Brain (tissue), 1 donor: ENCODE measurements around the gene PAQR5.

- RRBS, result 3% methylated on average over 11 of the region's 48 CpGs
Measured at GRCh38 chr15:69073935-69074845, 59.7 kb downstream of the NOX5 start.

GRCh38 chr15:69298655-69299686 is at the start of gene PAQR5:
Gene PAQR5, plus strand, starts transcription at chr15:69298912.
- RRBS, result 2% methylated on average over 49 of the region's 84 CpGs

- RRBS, result no CpG with 5 or more reads among the region's 6 CpGs
Measured at GRCh38 chr15:69304028-69304721, 5.5 kb downstream of the PAQR5 start.

- RRBS, result no CpG with 5 or more reads among the region's 20 CpGs
Measured at GRCh38 chr15:69305308-69306213, 6.8 kb downstream of the PAQR5 start.

DNA sequence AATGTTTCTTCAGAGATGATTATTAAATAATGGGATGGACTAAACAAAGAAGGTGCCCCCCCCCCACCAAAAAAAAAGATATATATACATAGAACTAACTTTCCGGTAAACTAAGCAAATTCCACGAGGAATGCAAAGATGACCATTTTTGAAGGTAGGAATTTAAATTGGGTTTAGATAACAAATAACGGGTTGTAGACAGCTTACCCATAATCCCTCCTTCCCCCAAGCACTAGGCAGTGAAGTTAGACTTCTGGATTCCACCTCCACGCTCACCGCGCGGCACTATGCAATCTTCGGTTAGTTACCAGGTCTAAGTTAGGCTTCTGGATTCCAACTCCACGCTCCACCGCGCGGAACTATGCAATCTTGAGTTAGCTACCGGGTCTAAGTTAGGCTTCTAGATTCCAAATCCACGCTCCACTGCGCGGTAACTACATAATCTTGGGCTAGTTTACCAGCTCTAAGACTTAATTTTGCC is 805 bp upstream of the RPLP1 start:
- RRBS, result no CpG with 5 or more reads among the region's 16 CpGs

DNA sequence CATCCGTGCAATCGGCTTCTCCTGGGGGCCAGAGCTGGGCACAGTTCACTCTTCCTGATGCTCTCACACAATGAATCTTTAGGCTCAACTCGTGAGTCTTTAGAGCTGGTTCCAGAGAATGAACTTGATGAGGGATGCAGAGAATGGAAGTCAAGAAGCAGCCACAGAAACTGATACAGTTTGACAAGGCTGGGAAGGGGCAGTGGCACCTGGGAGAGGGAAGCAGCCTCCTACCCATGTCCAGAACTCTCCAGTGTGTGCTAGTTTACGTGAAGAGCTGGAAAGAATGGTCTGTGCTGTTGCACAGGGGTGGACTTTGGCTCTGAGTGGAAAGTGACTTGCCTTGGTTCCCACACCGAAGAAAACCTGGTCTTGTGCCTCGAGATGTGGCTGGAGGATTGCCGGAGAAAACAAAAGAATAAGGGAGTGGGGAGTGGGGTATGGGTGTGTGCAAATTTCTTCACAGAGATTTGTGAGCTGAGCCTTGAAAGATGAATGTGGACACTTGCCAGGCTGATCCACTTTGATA is 38.0 kb downstream of the RPLP1 start:
- RRBS, result no CpG with 5 or more reads among the region's 7 CpGs

- RRBS, result no CpG with 5 or more reads among the region's 19 CpGs
Measured at GRCh38 chr15:69561556-69562535, 109.2 kb downstream of the RPLP1 start.

- RRBS, result 72% methylated on average over 1 of the region's 19 CpGs
Measured at GRCh38 chr15:69578484-69579330, 126.1 kb downstream of the RPLP1 start.

DNA sequence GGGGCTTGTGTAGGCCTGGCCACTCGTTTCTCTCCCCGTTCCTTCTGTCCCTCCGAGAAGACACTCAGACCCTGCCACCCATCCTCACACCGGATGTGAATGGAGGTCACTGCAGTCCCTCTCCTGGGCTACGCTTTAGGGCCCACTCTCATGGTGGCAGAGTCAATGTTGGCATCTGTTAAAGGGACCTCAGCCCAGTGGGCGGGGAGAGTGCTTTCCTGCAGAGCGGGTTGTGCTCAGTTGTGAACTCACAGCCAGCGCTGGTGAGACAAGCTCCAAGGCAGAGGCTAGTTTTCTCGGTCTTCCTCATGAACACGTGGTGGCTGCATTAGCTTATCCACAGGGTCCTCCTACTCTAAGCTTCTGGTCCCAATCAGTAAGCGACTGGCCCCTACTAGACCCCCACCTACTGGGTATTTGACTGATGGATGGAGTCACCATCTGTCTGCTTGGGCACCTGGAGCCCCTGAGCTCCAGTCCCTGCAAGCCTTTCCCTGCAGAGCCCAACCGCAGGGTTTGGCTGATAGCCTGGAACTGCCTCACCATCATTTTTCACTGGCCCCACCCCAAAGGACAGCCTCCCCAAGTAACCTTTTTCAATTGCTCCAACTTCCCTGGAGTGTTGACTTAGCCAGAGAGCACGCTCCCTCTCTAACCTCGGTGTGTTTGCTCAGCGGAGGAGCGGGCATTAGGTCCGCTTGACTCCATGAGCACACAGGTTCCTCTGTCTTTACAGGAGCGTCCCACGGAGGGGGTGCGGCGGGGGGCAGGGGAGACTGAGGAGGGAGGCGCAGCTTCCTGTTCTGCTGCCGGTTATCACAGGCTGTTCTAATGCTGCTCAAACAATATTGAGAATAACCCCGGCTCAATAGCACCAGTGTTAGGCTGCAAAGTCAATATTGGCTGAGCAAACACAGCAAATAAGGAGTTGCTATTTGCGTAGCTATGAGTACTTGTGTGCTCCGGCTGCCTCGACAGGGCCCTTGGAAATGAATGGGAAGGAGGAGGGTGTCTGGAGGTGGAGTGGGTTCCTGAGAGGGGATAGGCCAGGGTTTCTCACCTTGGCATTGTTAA is 141.6 kb downstream of the RPLP1 start:
- RRBS, result 6% methylated on average over 4 of the region's 27 CpGs

DNA sequence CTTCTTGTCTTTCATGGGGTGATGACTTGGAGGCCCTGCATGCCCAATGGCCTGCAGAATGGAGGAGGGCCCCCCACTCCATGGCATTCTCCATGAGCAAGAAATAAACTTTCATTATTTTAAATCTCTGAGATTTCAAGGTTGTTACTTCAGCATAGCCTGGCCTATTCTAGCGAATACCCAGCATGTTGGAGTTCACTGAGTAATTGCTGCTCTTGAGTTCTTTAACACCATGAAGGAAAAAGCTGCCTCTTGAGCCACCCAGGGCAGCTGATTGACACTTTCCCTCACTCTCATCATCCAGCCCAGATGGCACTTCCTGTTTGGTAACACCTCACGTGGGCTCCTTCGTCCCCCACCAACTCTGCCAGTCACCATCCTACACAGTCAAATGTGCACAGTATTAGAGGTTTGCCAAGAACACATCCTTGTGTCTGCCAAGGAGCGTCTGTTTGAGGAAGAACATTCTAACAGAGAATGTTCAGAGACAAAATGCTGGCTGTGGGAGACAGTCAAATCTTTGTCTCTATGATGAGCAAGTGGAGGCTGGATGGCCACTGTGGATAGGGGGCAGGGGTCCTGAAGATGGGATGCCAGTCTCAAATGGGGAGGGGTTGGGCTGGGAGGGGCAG is 266.3 kb downstream of the RPLP1 start:
- RRBS, result no CpG with 5 or more reads among the region's 4 CpGs

DNA sequence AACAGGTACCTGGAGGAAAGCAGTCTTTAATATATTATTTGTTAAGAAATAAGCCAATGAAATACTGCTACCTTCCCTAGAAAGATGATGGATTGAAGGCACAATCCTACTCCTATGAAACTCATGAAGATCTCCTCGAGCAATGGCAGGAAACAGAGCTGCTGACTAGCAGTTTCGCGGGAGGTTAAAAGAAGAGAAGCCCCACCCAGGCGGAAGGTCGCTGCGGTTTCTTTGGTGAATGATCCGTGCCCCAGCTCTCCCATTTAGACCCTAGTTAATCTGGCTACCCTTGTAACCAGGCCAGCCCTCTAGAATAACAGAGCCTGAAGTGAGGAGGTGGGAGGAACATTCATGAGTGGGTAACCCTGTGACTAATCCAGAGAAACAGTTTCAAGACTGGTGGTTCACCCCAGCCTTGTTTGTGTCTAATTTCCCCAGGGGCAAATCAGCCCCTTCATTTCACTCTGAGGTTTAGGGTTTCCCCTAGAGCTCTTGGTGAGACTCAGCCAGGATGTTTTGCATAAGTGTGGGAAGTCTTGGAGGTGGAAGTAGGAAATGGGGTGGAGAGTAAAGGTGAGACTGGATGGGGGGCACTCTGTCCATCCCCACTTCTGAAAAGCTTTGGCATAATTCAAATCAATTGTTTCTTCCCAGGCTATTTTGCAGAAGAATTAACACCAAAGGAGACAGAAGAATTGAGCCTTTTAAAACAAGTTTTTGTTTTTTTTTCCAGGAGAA is 303.0 kb downstream of the RPLP1 start:
- RRBS, result no CpG with 5 or more reads among the region's 7 CpGs

GRCh38 chr15:70048613-70049270 is 49.0 kb downstream of the TLE3 start:
- RRBS, result no CpG with 5 or more reads among the region's 2 CpGs

DNA sequence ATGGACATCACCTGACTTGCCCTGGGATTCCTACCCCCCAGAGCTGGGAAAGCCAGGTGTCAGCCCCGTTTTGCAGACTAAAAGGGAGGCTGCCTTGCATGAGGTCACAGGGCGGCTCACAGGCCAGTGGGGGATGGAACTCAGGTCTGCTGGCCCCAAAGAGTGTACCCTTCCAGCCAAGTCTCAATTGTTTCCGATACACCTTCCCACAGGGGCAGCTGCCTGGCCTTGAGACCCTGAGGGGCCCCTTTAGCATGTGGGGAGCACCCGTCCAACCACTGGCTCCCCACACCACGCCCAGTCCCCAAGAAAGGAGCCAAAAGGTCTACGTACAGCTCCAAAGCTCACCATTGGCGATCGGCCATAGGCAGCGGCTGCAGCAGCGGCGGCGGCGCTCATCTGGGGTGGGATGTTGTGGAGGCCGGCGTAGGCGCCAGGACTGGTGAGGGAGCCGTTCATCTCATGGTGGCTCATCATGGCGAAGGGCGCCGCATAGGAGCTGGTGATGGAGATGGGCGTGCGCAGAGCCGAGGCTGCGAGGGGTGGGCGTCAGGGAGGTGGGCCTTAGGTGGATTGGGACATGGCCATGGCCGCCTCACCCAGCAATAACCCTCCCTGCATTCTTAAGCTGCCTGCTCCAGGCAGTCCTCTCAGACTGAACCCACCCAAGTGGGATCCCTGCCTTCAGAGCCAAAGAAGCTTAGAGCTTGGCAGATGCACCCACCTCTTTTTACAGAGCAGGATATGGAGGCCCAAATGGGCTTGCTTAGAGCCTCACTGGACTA is 40.4 kb downstream of the TLE3 start:
- RRBS, result no CpG with 5 or more reads among the region's 26 CpGs

DNA sequence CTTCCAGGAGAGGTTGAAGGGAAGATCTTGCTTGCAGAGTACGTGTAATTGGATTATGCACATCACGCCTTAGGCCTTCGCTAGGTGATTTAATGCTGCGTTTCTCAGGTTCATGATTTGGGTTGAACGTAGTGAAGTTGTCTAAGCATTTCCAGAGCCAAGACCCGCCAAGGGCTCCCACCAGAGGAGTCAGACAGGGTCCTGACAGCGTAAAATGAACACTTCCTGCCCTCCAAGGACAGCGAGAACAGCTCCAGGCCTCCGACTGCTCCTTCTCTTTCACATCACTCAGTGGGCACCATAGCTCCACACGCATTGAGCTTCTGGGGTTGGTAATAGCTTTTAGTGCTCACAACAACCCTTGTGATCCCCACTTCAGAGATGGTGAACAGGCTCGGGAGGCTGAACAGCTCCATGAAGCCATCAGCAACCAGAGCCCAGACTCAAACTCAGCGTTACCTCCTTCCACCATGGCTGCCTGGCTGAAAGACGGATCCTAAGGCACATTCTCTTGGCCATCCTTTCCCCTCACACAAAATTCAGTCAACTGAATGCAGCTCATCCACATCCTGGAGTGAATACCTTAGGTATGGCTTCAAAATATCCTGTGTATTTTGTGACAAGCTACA is 27.3 kb downstream of the TLE3 start:
- RRBS, result no CpG with 5 or more reads among the region's 13 CpGs

- RRBS, result no CpG with 5 or more reads among the region's 2 CpGs
Measured at GRCh38 chr15:70071330-70071670, 26.4 kb downstream of the TLE3 start.

DNA sequence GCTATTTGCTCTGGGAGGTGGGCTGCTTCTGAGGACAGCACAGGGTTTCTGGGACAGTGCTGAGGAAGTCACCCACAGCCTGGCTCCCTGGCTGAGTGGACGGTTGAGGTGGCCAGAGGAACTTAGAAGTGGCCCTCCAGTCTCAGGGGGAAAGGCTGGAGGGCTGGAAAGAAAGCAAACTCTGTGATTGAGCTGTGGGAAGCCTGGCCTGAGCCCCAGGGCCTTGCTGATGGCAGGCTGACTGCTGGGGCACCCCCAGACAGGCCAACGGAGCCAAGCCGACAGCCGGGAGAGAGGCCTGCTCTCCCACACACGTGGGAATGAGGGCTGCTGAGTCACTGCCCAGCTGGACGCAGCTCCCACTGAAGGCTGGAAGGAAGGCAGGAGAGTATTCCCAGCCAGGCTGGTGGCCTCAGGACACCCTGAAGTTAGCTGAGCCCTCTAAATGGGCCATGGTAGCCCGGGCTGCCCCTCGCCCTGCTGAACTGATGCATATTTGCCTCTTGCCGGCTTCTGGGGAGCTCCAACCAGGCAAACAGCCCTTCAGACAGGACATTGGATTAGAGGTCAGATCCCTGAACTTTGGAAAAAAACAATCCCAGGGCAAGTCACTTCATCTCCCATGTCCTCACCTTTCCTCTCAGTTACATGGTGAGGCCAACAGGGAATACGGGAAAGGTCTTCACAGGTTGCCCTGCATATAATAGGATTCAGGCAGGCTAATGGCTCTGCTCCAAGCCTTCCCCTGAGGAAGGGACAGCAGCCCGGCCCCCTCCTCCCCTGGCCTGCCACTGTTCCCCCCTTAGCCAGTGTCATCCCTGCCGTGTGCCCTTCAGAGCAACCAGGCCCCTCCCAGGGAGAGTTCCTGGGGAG is 98.1 kb upstream of the TLE3 start:
- RRBS, result 28% methylated on average over 3 of the region's 12 CpGs

DNA sequence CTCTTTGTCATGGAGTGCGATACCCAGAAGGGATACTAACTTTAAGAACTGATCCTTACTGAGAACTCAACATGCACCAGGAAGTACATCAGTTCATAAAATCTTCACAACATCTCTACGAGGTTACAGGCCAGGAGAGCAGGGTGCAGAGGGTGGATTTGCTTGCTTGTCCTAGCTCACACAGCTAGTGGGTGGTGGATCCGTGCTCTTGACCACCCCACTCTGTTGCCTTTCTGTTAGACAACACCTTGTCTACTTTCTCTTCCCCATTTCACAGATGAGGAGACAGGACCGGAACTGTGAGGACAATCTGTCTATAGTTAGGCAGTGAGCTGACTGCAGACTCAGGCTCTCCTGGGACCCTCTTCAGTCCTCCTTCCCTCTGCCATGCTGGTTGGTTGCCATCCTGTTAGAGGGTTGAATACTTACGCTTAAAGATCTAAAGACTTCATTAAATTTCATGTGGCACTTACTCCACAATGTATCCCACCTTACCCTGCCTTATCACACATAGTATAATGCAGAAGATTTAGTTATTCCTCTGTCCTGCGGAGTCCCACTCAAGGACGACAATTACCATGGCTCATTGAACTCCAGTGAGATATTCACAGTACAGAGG is 221.8 kb upstream of the TLE3 start:
- RRBS, result no CpG with 5 or more reads among the region's 7 CpGs

DNA sequence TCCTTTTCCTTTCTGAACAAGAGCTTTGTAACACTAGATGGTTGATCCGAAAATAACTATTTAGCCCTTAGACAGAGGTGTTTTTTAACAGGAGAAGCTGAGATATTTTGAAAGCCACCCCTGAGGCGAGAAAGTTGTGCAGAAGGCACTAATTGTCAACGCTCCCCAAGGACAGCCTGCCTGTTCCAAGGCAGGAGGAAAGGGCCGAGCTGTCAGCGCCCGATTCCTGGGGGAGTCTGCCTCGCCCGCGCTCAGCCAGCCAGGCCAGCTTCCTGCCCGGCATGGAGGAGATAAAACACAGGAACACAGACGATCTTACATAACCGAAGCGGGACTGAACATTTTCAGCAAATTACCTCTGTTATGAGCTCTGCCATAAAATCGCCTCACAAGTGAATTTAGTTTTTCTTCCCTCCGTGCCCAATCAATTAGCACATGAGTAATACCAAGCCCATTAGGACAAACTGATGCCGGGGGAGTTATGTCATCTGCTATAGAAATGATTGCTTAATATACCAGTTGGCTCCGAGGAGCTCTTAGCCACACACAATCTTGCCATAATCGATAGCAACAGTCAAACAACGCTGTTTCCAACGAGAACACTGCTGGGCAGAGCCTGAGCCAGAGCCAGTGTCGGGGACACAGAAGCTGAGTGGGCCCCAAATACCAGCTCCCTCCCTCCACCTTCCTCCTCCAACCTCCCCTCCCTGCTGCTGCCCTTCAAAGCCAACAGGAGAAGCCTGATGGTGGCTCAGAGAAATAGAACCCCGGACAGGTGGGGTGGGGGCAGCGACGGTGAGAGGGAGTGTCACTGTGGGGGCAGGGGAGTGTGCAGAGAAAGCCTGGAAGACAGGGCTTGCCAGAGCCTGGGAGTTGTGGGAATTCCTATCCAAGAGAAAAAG is 279.3 kb upstream of the TLE3 start:
- RRBS, result no CpG with 5 or more reads among the region's 24 CpGs

DNA sequence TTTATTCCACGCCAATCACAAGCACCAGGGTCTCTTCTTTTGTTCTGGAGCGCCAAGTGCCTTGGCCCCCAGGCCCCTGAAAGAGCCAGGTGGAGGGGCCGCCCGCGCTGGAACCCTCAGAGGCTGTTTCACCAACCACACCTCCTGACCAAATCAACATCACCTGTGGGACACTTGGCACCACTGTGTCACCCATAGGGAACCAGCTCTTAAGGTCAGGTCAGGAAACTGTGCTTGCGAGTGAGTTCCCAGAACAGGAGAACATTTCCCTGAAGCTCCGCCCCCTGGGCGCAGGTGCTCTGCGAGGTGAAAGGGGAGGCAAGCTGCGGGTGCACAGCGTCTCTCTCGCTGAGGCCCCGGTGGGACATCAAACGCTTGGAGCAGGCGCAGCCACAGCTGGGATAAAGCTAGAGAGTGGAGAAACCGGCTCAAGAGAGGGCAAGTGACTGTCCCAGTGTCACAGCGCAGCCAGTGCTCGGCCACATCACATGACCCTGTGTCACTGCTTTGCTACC is 311.2 kb downstream of the UACA start:
- RRBS, result 80% methylated on average over 4 of the region's 18 CpGs

DNA sequence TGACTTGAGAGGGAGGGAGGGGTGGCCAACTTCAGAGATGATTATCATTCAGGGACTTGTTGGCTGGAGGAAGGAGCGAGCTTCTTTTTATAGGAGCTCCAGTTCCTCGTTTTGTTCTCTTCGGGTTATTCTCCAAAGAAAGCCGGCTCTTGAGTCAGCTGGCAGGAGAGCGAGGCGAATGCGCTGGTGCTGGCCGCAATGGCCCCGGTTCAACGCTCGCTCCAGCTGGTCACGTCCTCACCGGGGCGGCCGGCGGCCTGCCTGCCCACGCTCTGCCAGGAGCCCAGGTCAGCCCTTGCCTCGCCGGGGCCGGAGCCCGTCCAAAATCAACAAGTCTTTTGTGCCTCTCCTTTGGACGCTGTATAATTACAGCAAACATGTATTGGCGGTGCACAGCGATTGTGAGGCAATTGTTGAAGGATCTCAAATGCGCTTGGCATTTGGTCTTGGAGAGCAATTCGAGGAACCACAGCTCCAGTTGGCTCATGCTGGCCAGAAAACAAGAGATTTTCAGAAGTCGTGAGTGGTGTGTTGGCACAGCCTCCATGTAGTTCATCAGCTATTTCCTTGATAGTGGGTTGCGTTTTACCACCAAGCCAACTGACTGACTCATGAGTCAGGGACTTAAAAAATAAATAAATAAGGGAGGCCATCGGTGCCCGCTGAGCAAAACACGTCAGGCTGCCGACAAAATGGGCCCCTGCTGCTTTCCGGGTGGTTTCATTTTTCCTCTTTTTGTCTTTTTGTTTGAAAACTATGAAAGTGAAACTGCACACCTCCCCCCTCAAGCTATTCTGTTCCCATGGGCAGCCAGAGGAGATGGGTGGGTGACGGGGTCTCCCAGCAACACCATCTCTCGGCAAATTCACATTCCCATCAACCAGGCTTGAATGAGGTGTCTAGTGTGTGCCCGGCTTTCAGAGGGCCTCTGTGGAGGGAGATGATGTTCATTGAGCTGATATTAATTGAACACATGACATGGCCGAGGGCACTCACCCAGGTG is 288.4 kb downstream of the UACA start:
- RRBS, result 6% methylated on average over 11 of the region's 37 CpGs